A172 (cell line): ENCODE measurements around the genes EIF3M and CSTF3.

GRCh38 chr11:32436366-32436981, 1.1 kb upstream of the WT1 start:
- RAMPAGE, long total RNA, result no peak

- RAMPAGE, long total RNA, result no peak
Measured at GRCh38 chr11:32437175-32438549, 2.3 kb upstream of the WT1 start.

DNA sequence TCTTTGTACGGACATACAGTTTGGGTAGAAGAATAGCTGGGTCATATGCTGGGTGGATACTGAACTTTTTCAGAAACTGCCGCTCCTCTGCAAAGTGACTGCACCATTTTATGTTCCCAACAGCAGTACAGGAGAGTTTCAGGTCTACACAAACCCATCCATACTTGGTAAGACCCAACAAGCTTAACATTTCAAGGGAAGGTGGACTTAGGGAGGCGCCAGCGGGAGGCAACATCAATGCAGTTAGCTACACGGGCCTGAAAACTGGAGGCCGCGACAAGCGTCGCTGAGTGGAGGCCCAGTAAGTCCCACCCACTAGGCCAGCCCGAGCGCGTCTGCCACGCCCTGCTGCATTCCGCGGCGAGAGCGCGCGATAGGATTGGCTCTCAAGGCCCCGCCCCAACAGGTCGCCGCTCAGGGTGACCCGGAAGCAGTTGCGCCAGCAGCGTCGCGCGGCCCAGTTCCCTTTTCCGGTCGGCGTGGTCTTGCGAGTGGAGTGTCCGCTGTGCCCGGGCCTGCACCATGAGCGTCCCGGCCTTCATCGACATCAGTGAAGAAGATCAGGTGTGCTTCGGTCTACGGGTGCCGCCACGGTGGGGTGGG, at the start of gene EIF3M:
Gene EIF3M (plus strand): TSS at position 466 of the 603 bp plus-strand sequence.
- RAMPAGE, long total RNA, result start-site peak on the plus strand centred at position 486 of the sequence, 79 bp wide, 916 and 4,847 reads in 2 replicates

GRCh38 chr11:32829185-32829470, 599 bp upstream of the PRRG4 start:
- RAMPAGE, long total RNA, result no peak

- RAMPAGE, long total RNA, result no peak
Measured at GRCh38 chr11:32830213-32830922, 641 bp downstream of the PRRG4 start.

- RAMPAGE, long total RNA, result no peak
Measured at GRCh38 chr11:32934401-32935208, 42.0 kb downstream of the QSER1 start.

- RAMPAGE, long total RNA, result no peak
Measured at GRCh38 chr11:33160070-33160582, 1.2 kb downstream of the CSTF3 start.

GRCh38 chr11:33160715-33161812, at the start of gene CSTF3:
TSS of gene CSTF3 (minus strand) at chr11:33161480.
- RAMPAGE, long total RNA, result start-site peak on the minus strand at chr11:33161445-33161500, 88 and 224 reads in 2 replicates

DNA sequence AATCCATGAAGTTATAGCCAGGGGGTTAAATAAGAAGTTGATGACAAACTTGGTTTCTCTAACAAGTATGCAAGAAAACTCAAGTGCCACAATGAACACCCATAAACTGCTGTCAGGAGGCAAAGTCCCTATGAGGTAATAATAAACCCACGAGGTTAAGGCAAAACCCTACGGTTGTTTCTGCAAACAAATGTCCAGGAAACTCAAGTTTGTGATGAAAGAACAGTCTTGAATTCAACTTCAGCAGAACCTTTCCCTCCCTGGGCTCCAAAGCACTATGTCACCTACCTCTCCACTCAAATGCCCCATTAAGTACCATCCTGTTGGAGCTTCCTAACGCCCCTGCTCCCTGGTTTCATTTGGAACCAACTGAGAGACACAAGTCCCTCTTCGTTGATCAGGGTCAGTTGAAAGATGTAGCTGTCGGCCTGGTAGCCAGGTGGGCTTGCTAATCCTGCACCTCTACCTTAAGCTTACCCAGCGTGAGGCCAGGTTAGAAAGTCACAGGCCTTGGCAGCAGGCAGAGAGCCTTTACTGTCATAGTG, 2.6 kb upstream of the C11orf91 start:
- RAMPAGE, long total RNA, result no peak

DNA sequence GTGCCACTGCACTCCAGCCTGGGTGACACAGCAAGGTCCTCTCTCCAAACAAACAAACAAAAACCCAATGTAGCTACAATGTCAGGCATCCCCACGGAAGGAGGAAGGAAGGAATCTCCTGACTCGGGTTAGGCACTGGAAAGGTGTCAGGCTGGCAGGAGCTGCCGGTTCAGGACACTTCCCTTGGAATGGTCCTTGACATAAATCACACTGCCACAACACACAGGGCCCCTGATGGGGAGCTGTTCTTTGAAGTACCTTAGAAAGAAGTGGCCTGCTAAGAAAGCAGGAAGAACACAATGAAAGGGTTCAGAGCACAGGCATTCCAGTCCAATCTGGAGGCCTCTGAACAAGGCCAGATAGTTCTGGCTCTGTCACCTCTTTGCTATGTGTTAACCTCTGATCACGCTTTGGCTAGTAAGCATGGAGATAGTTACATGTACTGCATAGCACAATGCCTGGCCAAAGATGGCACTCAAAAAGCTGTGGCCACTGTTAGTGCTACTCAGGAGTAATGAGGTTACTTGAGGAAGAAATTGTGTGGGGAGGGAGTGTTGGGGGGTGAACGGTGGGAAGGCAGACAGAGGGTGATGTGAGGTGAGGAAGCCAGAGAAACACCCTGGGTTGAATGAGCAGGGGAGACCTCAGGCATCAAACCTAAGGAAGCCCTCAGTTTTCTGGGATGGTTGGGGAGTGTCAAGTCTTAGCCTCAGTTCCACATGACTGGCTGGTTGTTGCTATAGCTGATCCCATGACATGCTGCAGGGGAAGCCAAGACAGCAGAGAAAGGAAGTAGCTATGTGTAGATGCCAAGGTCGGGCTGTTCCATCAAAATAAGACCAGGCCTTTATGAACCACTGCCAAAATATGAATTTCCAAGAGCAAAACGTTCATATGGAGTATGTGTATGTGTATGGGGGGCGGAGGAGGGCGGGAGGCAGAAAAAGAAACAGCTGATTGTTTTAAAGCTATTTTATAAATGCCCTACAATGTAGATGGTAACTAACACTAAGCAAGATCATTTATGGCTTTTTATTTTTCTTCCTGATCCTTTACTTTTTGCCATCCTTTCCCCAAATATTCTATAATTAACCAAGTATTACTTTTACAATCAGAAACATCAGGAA, 11.8 kb downstream of the CD59 start:
- RAMPAGE, long total RNA, result no peak

DNA sequence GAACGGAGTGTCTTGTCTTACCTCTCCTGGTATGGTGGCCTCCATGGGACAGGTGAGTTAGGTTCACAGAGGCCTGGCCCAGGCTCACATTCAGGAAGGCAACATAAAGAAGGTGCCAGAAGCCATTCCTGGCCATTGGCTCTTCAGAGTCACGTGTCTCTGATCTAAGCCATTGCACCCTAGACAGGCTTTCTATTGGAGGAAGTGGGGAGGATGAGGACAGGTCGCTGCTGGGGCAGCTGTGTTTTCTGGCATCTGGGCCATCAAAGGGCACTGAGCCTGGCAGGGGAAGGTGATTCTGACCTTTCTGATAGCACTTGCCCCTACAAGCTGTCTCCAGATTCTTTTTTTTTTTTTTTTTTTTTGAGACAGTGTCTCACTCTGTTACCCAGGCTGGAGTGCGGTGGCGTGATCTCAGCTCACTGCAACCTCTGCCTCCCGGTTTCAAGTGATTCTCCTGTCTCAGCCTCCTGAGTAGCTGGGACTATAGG, 14.7 kb downstream of the LMO2 start:
- RAMPAGE, long total RNA, result no peak

- RAMPAGE, long total RNA, result no peak
Measured at GRCh38 chr11:34052678-34052761, 989 bp downstream of the CAPRIN1 start.

DNA sequence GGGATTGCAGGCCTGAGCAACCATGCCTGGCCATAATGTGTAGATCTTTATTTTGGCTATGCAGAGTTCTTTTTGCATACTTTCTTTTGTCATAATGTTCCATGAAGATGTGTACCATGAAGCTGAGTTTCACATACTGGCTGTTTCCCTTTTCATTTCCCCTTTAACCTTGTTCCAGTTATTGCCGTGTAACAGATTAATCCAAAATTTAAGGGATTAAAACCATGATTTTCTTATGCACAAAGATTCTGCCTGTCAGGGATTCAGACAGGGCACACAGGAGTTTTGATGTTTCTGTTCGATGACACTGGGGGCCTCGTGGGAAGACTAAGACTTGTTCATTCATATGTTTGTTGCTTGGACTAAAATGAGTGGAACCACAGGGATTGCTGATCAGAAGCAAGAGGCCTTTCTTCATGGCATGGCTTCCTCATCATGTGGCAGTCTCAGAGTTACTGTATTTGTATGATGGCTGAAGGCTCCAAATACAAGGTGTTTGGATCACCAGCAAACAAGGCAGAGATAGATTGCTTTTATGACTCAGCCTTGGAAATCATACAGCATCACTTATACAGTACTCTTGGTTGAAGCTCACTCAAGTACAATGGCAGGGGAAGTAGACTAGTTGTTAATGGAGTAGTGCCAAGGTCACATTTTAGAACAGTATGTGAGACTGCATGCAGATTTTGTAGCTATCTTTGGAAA, 16.4 kb downstream of the CAPRIN1 start:
- RAMPAGE, long total RNA, result no peak

- RAMPAGE, long total RNA, result no peak
Measured at GRCh38 chr11:34235463-34235993, 122.3 kb downstream of the ABTB2 start.

DNA sequence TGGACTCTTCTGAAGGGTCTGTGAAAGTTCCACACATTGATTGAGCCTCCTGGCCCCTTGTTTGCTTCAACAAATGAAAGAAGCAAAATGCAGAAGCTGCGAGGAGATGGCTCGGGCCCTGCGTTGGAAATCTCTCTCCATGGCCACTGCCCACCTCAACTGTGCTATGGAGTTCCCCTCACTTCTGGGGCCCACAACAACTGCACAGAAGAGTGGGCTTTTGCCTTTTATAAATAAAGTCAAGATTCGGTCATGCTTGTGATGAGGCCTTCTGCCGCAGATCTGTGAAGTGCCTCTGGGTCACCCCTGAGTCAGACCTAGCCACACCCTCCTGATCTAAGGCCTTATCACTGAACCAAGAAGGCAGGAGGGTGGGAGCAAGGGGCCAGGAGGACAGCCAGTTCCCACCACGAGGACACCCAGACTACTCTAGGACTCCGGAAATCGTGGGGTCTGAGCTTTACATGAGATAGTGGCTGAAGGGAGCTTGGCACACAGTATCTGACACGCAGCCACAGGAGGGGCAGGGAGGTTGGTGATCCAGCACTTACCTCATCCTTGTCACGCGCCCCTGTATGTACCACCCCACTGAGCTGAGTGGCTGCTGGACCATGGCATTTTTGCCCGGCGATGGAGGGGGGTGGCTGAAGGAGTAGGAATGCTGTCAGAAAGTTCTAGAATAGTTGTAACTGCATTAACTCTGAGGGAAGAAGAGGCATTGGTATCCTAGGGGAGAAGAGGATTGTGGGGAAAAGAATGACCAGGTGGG, 115.7 kb downstream of the ABTB2 start:
- RAMPAGE, long total RNA, result no peak

GRCh38 chr11:34275578-34275913, 82.3 kb downstream of the ABTB2 start:
- RAMPAGE, long total RNA, result no peak

DNA sequence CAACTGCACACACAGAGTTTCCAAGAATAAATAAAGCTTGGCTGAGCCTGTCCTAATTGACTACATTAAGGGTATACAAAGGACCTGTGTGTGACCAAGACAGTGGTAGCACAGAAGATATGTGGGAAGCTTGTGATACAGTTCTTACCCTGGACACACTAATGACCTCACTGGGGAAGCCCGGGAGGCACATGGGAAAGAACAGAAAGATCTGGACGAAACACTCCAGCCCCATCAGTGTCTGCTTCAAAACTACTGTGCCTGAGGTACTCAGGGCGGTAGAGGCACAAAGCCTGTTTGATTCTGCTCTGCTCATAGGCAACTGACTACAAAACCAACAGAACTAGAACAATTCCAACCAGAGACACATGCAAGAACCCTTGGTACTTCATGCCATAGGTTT, 41.1 kb downstream of the ABTB2 start:
- RAMPAGE, long total RNA, result no peak

DNA sequence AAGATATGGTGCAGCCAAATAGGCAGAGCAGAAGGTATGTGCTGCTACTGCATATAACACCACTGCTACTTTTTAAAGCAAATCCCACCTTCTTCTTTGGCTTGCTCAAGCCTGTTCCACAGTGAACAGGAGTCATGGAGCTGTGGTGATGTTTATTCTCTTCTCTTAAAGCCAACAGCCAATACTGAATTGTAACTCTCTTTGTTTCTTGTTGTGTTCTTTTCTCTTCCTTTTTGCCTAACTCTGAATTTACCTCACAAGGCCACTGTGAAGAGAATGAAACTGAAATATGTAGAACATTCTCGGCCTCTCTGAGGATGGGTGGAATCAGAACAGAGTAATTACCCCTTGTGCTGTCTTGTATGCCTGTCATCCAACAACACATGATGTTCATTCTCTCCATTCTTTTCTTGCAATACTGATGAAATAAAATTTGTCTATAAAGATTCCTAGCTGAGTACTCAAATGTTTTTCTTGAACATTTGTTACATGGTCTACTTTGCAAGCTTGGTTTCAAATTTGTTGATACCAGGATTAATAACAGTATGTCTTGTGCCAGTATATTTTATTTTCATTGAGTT, 2.7 kb upstream of the CAT start:
- RAMPAGE, long total RNA, result no peak

DNA sequence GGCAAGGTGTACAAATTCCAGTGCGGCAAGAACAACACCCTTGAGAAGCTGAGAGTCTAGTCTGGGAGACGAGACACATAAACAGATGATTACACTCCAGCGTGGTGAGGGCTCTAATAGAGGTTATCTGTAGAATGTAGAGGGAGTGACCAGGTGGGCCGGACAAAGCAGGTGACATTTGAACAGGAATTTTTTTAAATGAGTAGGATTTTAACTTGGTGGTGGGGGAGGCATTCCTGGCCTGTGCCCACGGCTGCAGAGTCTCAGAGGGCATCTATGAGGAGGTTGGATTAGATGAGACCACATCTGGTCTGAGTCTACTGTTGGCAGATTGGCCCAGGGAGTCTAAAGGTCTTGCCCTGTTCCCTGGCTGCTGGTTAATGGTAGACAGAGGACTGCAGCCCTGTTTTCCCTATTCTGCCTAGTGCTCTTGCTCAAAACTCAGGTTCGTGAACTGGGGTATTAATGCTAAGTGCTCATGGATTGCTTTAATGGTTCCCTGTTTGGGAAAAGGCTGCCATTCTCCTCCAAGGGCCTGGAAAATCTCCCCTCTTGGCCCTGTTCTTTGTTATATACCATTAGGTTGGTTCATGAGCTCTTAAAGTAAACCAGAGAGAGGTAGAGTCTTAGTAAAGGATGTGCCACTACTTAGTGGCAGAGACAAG, 1.1 kb downstream of the CAT start:
- RAMPAGE, long total RNA, result no peak

DNA sequence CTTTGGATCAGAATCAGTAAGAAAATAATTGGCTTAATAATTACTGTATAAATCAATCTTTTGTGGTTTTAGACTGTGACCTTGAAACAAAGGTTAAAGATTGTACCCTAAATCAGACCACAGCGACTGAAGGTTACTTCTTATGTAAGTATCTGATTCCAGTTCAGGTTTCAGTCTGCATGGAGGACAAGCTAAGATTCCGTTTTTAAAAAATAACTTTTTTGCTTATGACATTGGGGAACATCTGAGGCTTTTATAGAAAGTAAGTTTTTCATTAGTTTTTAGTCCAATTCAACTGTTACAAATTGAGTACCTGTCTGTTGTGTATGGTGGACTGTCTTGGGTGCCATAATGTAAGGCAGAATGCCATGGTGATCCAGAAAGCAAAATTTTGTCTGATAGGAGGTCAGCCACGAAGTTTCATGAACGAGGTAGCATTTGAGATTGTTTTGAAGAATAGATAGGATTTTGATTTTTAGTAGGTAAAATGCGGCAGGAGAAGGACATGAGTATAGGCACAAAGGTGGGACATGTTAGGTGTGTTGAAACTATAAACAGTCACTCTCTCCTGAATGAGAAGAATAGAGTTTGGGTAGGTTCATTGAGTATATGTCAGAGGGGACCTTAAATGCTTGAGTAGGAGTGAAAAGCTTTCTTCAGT, 19.1 kb downstream of the CAT start:
- RAMPAGE, long total RNA, result no peak